ENCODE measurements around a stretch of chr2.

GRCh38 chr2:40434747-40435076, 17.2 kb downstream of the SLC8A1 start:
- PRO-cap: no peak

GRCh38 chr2:40513036-40513472, 61.2 kb upstream of the SLC8A1 start:
- PRO-cap: no peak

DNA sequence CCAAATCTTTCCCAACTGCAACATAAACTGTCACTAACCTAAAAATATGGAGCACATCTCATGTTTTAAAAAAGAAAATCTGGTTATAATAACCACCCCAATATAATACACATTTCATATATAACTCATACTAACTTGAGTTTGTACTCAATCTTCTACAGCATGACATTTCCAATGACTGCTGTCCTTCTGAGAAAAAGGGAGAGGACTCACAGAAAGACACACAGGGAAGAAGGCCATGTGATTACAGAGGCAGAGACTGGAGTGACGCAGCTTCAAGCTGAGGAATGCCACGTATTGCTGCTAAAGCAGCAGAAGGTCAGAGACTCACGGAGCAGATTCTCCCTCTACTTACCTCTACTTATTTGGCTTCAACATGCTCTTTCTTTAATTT, 753.6 kb upstream of the PKDCC start:
- PRO-cap: no peak

GRCh38 chr2:41725732-41726369, 322.0 kb upstream of the PKDCC start:
- PRO-cap: no peak

GRCh38 chr2:41880363-41881116, 167.3 kb upstream of the PKDCC start:
- PRO-cap: no peak

- PRO-cap: no peak
Measured at GRCh38 chr2:42030041-42030625, 17.7 kb upstream of the PKDCC start.

DNA sequence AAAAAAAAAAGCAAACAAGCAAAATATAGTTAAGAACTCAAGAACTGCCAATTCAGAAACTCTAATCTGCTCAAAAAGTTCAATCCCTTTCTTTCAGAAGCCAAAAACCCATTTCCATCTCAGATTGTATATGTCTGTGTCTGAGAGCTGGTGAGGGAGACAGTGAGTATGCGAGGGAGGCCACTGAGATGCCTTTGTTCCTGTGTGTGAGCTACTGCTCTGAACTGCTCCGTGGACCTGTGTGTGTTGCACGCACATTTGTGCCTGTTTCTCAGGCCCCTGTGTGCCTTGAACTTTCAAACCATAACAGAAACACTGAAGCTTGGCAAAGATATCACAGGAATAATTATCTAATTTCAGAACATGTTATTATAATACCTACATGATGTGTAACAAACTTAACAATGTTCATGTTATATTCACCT, 2.4 kb upstream of the PKDCC start:
- PRO-cap: no peak

DNA sequence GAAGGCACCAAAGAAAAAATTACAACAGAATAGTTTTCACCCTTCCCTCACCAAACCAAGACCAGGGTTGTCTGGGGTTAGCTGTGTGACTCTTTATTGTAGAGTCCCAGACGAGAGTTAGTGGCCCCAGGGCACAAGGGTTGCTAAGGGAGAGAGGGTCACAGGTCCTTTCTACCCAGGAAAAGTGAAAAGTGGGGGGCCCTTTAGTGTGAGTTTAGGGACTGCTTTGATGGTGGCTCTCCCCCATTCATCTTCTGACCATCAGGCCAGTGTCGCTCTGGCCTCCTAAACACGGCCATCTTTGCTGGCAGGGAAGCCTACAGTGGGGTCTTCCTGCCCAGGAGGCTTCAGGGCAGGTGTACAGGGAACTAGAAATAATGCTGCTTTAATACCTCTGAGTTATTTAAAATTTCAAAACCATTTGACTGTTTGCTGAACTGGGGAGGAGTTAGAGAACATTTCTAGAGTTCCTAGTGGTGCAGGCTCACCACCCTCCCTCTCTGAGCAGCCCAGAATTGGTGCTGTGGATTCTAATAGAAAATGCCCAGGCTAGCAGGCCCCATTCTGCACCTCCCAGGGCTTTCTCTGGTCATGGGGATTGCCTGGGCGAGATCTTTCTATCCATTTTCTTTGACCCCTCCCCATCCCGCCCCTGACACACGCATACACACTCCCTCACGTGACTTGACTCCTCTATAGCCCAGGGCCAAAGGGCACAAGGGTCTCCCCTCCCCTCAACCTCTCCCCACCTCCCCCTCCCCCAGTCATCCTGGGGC, 3.0 kb downstream of the PKDCC start:
- PRO-cap: no peak

- PRO-cap: no peak
Measured at GRCh38 chr2:42055558-42056391, 8.0 kb downstream of the PKDCC start.

DNA sequence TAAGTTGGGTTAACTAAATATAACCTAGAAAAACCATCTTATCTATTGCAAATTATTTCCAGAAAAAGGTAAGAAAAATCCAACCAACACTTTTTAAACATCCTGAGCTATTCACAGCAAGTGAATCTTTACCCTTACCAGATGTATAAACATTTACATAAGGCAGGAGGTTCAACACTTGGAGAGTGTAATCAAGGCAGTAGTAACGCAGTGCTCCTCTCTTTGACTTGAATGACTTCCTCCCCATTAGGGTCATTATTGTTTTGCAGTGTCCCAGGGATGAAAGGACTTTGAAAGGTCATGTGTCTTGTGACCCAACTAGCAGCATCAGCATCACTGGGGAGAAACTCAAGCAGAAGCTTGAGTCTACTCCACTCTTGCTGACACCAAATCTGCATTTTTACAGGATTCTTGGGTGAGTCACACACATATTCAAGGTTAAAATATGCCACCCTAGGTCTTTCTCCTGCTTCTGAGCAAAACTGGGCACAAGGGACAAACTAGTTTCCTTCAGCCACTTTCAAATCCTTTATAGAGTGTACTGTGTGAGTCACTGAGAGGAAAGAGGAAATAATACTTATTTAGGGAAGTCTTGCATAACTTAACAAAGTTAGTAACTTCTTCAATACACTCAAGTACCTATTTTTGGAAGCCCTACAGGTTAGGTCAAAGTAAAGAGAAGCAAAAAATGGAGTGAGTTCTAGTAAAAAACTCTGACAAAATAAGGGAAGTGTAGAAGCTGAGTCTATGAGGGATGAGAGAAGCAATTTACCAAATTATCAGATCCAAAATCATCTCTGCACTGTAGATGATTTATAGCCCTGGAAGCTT, 51.1 kb upstream of the EML4 start:
- PRO-cap: no peak

- PRO-cap: no peak
Measured at GRCh38 chr2:42197979-42198530, 28.9 kb downstream of the EML4 start.

GRCh38 chr2:42247004-42247746, 78.0 kb downstream of the EML4 start:
- PRO-cap: no peak

DNA sequence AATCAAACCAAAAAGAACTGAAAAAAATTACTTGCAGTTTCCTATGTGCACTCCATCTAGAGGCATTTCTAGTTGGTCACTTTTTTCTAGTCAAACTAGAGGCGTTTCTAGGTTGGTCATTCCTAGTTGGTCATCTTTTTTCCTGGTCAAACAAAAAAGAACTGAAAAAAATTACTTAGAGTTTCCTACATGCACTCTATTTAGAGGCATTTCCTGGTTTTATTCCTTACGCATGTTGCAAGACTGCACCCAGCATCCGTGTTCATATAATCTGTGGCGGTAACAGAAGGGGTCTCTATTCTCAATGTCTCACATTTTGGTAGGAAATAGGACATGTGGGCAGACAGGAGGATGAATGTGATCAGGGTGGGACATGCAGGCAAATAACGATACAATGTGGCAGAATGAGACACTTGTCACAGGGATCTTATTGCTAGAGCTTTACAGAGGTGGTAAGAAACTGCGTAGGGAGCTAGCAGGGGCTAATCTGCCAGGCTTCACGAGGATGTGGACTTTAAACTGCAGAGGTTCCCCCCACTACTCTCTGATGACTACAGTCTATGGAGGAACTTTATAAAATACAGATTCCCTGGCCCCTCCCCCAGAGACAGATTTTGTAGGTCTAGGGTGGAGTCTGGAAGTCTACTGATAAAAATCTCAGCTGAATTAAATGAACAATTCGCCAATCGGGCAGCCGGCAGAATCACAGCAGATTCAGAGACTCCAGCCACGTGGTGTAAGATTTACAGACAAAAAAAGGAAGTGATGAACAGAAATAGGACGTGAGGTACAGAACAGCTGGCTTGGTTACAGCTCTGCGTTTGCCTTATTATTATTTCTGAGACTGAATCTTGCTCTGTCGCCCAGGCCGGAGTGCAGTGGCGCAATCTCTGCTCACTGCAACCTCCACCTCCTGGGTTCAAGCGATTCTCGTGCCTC, 21.7 kb upstream of the MTA3 start:
- PRO-cap: no peak

GRCh38 chr2:42618109-42618523, 49.7 kb downstream of the MTA3 start:
- PRO-cap: no peak

GRCh38 chr2:42752576-42752977, 11.4 kb downstream of the OXER1 start:
- PRO-cap: no peak

GRCh38 chr2:42787870-42788147, 4.6 kb downstream of the HAAO start:
- PRO-cap: no peak

GRCh38 chr2:42809015-42809524, 16.7 kb upstream of the HAAO start:
- PRO-cap: no peak

DNA sequence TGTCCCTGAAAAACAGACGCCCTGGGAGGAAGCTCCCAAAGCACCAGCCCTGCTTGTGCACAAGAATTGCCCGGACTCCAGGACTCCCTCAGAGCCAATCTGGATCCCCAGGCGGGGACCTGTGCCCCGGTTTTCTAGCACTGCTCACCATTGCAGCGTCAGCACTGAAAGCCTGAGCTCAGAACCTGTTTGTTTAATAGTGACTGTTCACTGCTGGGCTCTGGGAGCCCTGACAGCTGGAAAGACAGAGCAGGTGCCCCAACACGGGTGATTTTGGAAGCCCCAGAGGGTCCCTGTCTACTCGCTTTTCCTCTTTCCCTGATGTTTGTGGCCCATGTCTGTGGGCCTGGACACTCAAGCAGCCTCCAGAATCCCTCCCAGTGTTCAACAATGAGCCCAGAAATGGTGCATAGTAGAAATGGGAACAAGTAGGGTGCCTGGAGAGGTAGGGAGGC, 134.7 kb upstream of the HAAO start:
- PRO-cap: no peak

DNA sequence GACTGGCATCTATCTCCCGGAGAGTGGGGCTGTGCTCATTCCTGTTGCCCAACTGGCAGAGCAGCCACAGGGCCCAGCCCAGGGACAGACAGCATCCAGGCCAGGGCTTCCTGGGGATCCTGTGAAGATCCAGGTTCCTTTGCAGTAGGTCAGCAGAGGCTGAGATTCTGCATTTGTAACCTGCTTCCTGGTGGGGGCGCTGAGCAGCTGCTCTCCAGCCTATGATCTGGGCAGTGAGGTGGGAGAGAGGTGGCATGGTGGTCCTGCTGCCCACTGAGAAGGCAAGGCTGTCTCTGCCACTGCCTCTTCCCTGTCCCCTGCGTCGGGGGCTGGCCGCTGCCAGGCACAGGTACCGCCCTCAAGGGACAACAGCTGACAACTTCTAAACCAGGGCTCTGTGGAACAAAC, 139.1 kb upstream of the HAAO start:
- PRO-cap: no peak

DNA sequence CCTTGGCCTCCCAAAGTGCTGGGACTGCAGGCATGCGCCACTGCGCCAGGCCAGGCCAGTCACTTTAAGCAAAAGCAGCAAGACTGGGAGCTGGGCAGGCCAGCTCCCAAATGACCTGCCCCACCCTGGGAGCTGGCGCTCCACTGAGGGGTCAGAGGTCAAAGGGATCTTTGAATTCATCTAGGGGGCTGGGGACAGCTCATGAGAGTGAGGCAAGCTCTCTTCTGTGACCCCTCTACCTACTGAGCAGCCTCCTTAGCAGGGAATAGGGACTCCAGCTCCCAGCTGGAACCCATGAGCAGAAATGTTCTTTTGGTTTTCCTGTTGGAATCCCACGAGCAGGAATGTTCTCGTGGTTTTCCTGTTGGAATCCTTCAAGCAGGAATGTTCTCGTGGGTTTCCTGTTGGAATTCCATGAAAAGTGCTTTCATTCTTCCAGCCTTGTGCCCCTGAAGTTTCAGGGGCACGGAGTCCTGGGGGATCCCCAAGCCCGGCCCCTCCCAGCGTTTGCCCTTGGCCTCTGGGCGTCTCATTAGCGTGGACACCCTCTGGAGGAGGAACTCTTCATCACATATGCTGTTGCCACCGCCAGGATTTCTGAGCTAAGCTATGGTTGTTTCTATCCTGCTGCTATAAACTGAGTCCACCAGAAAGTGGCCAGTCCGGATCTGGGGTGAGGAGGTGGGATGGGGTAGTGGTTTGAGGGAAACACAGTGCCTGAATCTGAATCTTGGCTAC, 162.1 kb upstream of the HAAO start:
- PRO-cap: no peak